ENCODE measurements around the genes CIAPIN1, ADGRG3 and TEPP.

DNA sequence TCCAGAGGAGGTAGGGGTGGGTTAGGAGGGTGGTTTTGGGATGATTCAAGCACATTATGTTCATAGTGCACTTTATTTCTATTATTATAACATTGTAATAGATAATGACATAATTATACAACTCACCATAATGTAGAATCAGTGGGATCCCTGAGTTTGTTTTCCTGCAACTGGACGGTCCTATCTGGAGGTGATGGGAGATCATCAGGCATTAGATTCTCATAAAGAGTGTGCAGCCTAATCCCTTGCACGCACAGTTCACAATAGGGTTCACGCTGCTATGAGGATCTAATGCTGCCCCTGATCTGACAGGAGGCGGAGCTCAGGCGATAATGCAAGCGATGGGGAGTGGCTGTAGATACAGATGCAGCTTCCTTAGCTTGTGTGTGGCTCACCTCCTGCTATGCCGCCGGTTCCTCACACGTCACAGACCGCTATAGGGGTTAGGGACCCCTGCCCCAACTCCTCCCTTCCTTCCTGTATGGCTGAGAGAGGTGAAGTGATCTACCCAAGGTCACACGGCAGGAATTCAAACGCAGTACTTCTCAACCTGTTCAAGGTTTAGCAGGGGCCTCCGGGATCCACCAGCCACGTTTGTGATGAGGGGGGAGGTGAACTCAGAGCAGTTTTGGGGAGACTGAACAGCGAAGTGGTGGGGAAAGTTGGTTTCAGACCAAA is 13.3 kb upstream of the PLLP start:
- PRO-cap = no peak
- RAMPAGE, long total RNA = no peak

DNA sequence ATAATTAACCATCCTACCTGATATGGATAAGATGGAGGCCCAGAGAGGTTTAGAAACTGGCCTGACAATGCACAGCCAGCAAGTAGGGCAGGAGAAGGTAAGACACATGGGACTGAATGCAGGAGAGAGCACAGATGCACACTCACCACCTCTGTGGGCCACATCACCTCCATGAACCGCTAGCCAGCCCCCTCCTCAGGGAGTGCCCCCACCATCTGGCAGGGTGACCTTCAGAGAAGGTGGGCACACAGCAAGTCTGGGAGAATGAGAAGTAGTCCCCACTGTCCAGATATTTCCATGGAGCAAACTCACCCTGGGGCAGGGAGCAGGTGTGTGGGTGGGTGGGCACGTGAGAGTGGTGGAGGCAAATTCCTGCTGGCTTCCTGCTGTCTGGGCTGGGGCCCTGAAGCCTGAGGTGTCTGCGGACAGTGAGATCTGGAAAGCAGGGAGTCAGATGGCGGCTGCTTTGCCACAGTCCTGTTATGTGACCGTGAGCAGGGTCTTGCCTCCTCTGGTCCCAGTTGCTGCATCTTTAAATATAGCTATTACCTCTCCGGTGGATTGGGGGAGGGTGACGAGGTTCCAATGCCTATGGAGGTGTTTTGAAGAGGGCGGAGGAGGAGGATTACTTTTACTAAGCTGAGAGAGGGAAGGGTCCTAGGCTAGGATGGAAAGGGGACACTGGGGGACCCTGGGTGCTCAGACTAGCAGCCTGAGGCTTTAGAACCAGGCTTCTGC is 1.2 kb downstream of the CX3CL1 start:
- PRO-cap = no peak
- RAMPAGE, long total RNA = no peak

- PRO-cap = no peak
- RAMPAGE, long total RNA = no peak
Measured at GRCh38 chr16:57416918-57417445, 12.4 kb downstream of the CCL17 start.

- PRO-cap = no peak
- RAMPAGE, long total RNA = start-site peak on the minus strand at chr16:57447377-57447412, 527 and 473 reads in 2 replicates; start-site peak on the plus strand at chr16:57447479-57447501, 356 and 329 reads in 2 replicates
Measured at GRCh38 chr16:57446425-57447614, at the start of gene CIAPIN1. CIAPIN1 (minus strand) TSS chr16:57447385.

DNA sequence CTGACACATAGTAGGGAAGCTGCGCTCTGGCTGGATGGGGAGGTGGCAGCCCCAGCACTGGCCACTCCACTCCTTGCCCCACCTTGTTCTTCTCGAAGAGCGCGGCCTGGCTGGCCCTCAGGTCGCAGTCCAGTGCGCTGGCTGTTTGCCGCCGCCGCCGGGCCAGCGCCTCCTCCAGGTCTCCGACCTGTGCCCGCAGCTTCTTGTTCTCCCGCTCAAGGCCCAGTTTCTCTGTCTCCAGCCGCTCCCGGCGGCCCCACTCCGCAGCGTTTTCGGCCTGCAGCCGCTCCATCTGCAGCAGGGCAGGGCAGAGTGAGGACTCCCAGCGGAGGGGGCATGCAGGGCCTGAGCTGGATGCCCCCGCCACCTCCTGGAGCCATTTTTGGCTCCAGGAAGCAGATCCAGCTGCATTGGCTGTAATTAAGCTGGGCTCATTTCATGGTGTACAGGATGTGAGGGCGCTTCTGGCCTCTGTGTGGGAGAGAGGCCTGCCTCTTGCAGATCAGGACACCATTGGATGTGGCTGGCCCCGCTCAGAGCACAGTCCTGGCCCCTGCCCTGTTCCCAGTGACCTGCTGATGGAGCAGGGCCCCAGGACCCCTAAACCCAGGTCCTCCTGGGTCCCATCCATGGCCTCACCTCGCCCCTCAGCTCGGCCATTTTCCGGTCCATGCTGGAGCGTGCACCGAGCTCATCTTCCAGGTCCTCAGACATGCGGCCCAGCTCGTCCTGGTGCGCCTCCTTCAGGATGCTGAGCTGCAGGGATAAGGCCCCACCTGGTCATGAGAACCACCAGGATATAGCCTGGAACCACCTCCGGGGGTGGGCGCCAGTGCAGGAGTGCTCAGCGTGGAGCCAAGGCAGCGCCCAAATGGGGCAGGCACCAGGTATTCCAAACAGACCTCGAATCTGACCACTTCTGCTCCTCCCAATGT is 18.1 kb downstream of the CCDC102A start:
- PRO-cap = no peak
- RAMPAGE, long total RNA = no peak

DNA sequence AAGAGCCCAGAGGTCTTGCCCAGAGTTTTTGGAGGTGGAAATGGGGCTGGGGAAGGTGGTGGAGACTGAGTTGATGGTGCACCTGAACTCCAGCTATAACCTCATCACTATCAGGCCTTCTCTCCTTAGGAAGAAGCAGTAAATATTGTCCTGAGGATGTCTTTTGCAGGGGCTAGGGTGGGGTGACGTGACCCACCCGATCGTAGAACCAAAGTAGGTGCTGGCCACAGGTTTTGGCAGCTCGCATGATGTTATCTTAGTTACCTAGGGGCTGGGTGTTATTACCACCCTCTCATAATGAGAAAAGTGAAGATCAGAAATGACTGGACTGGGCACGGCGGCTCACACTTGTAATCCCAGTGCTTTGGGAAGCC is 1.6 kb upstream of the CCDC102A start:
- PRO-cap = no peak
- RAMPAGE, long total RNA = no peak

DNA sequence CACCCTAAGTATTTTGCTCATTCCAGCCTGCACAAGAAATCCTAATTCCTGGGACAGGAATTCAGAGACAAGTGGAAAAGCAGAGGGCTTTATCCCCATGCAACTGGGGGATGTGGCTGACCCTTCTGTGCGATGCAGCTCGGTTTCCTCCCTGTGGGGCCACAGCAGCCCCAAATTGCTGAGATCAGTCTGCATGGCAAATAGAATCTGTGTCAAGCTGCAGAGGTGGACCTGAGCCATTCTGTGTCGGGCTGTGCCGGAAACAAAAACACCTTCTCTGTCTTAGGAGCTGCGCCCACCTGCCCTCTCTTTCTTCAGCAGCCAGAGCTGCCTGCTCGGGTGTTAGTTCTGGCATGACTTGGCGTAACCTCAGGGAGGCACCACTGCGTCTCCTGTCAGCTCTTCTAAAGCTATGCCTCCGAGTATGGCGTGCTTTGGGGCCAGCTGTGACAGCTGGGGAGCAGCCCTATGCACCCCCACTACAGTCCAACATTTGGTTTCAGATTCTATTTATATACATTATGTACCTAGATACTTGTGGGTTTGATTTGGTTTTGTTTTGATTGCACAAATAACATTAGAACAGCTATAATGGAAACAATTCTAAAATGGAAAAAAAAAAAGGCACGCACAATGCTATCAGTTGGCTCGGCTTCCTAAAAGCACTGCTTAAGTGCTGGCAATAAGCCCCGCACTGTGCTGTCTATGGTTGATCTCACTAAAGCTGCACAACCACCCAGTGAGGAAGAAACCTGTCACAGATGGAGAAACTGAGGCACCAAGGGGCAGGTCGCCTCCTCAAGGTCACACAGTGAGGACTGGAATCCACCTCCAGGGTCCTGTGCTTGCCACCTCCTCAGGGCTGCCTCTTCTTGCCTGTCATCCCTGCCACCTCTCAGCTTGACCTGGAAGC is 18.8 kb upstream of the ADGRG1 start:
- PRO-cap = no peak
- RAMPAGE, long total RNA = no peak

DNA sequence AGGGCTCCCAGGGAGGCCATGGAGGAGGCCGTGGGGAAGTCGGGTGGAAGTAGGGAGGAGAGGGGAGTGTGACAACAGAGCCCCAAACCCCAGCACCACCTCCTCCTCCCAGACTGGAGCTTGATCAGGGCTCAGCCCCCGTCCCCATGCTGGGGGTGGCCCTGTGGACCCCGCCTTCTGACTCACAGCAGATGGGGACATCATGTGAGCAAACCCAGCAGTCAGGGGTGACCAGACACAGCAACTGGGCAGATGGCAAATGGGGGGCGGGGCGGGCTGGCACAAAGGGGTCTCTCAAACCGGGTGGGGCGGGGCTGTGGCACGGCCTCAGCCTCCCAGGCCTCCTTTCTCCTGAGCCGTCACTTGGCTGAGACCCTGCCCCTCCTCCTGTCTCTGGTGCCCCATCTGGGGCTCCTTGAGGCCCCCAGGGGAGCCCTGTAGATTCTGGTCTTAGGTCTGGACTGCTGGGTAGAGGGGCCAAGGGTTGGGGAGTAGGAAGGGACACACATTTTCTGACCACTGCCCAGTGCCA is 3.1 kb downstream of the ADGRG1 start:
- PRO-cap = no peak
- RAMPAGE, long total RNA = no peak

- PRO-cap = no peak
- RAMPAGE, long total RNA = no peak
Measured at GRCh38 chr16:57667949-57669100, at the start of gene ADGRG3. ADGRG3 (plus strand) TSS chr16:57668306.

DNA sequence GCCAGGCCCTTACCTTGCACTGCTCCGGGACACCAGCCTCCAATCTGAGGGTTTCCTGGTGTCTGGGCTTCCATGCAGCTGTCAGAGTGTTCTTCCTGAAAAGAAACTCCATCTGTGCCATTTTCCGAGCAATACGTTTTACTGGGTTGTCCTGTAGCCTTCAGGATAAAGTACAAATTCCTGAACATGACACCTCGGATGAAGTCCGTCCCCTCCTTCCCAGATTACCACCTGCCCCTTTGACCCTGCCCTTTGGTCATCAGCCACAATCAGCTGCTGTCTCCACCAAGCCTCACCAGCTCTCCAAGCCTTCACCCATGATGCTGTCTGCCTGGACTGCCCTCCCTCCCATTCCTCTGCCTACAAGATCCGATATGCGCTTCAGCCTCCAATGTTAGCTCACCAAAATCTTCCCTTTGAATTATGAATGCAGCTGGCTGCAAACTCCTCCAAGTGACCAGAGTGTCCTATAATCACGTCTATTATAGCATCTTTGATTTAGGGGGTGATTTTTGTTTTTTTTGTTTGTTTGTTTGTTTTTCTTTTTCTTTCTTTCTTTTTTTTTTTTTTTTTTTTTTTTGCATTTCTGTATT is 60.5 kb upstream of the KIFC3 start:
- PRO-cap = no peak
- RAMPAGE, long total RNA = no peak

DNA sequence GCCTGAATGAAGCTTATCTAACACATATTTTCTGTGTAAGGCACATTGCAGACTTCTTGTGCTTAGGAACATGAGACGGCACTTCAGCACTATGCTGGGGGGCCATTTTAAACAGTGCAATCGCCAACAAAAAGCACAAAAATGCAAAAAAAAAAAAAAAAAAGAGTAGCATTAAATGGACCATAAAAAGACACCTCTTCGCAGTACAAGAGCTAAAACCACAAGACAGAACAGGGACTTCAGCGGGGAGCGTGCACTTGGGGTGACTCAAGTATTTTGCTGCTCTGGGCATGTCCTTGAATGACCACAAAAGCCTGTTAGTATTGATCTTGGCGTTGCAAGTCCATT is 79.0 kb downstream of the CNGB1 start:
- PRO-cap = no peak
- RAMPAGE, long total RNA = no peak

DNA sequence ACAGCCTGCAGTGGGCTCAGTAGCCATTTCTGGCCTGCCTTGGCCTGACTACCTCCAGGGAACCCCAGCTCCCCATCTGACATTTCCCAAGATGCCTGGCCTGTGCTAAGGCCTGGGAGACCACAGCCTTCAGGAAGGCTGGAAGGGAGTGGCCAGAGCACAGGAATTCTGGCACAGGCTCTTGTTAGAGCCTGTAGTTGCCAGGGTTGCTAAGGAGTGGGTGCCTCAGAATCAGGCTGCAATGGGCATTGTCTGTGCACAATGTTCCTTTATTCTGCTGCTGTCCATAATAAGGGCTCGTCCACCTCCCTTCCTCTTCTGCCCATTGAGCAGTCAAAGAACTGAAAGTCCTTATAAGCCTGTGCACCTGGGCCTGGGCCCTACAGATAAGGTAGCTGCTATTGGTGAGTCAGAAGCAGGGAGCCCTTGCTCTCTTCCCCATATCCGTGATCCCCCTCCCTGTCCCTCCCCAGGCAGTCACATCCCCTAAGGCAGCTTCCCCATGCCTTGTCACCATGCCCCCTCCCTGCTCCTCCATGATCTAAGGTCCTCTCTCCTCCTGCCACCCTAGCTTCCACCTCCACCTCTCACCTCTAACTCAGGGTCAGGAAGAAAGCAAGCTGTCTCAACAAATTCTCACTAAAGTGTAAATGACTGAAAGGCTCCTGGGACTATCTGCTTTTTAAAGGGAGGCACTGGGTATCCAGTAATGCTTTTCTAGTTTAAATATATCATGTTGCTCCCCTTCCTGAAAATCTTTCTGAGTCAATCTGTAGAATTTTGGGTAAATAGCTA is at the start of gene TEPP:
Gene TEPP (plus strand): TSS at position 314 of the 795 bp plus-strand sequence.
- PRO-cap = no peak
- RAMPAGE, long total RNA = no peak

DNA sequence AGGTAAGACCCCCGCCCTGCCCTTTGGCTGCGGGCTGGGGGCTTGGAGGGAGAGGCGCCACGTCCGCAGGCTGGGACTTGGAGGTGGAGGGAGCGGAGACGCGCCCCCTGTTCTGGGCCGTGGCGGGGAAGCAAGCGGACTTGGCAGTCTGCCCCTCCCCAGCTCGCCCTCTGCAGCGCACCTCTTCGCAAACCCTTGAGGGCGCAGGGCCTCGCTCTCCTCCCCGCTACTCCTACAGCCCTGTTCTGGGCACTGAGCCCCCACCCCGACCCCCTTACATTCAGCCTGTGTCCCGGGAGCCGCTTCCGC is 911 bp downstream of the MMP15 start:
- PRO-cap = no peak
- RAMPAGE, long total RNA = no peak

DNA sequence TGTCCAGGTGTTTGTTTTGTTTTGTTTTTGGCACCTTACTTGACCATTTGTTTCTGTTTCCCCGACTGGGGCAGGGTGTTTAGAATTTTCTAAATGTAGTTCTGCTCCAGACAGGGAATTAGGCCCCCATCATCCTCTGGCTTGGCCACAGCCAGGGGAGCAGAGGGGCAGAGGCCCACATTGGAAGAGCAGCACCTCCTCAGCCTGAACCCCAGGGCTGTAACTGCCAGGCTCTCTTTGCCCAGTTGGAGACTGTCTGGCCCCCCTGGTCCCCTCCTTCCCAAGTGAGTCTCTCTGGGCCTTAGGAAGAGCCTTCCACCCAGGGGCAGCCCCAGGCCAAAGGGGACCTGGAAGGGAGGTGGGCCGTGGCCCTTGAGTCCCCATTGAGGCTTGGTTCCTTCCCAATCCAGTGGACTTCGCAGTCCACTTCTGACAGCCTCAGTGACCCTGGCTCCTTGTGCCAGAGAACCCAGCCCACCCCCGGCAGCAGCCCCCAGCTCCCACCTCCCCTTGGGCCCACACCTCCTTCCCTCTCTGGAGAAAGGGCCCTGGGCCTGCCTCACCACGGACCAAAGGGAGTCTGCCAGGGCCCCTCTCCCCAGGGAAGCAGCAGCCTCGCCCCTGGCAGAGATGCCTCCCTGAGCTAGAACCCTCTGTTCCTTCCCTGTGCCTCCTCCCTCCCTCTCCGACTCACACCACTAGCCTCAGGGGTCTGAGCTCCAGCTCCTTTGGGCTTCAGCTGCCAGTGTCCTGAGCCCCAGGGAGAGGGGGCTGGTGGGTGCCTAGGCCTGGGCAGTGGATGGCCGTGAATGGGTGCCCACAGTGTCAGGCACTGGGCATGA is 20.2 kb downstream of the MMP15 start:
- PRO-cap = no peak
- RAMPAGE, long total RNA = no peak

DNA sequence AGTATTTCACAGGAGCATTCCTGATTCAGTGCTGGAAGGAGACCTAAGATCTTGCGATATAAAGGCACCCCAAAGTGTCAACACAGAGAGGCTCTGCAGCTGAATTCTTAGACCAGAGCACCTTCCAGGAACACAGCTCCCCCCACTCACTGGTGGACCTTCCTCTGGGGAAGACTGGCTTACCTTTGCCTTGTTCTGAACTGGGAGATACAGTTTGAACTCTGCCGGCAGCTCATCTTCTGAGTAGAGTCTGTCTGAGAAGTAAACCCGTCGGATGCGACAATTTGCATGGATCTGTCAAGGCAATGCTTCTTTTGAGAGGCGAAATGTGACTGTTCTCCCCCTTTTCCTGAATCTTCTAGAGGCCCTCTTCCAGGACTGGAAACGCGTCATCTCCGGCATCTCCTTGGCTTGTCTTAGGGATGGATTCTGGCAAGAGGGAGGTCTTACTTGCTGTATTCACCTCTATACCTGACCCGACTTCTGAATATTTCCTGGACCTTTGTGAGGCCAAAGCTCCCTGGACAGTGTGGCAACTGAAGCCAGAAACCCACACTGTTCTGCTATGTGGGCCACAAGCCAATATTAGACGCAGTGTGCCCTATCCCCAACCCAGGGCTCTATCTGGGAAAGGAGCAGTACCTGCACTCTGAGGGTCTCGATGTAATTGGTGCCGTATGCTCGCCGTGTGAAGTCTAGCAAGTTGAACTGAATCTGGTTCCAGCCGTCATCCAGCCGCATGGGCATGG is 14.4 kb downstream of the CFAP20 start:
- PRO-cap = no peak
- RAMPAGE, long total RNA = no peak

GRCh38 chr16:58222471-58223166 is 24.7 kb upstream of the CSNK2A2 start:
- PRO-cap = no peak
- RAMPAGE, long total RNA = no peak

- PRO-cap = no peak
- RAMPAGE, long total RNA = no peak
Measured at GRCh38 chr16:58265416-58266066, 15.8 kb downstream of the CCDC113 start.

DNA sequence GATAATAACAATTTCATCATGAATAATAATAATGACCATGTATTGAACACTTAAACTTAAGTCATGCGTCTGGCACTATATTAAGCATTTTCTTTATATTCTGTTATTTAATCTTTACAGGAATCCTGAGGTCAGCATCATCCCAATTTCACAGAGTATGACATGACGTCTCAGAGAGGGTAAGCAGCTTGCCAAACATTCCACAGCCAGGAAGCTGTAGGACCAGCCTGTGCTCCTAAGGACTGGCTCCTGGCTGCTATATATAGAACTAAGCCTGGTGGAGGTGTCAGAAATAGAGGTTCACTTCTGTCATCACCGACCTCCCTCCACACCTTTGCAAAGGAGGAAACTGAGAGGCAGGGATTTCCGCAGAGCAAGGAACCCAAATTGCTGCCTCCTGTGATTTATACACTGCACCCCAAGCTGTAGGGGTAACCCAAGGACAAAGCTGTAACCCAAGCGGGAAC is 37.9 kb upstream of the NDRG4 start:
- PRO-cap = no peak
- RAMPAGE, long total RNA = no peak

DNA sequence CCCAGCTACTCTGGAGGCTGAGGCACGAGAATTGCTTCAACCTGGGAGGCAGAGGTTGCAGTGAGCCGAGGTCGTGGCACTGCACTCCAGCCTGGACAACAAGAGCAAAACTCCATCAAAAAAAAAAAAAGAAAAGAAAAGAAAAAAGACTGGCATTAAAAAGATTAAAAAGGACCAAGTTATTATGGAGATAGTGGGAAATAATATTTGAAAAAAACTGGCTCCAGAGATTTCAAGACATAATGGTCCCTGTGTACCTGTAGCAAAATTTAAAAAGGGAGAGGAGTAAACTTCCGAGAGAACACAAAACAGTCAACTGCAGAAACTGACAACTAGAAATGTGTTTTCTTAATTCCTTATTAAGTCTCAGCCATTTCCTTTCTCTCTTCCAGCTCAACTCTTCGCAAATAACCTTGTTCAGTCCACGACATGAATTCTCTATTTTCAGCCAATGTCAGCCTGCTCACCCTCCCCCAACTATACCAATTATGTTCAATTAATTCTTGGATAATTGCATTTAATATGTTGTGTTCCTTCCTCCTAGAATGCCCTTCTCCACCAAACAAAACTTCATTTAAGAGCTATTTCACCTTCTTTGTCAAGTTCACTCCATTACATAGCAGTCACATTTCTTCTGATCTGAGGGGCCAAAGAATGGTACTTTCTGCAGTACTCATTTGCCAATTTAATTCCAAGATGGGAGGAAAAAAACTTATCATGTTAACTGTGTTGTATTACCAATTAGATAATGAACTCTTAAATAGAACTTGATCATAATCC is 15.5 kb downstream of the SETD6 start:
- PRO-cap = no peak
- RAMPAGE, long total RNA = no peak

DNA sequence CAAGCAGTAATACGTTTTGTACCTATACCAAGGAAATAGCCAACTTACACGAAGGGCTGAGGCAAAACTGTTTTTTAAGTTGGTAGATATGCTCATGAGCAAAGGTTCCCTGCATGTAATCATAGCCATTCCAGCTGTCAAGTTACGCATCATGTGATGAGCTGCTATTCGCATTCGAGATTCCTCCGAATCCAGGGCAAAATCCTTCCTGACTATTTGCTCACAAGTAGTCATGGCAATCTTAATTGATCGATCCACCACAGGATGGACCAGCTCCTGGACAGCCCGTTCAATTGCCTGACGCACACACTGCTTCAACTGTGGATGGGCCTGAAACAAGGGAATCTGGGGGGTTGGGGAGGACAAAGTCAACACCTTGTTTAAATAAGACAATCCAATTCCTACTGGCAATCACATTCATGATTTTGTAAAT is 28.3 kb downstream of the SETD6 start:
- PRO-cap = no peak
- RAMPAGE, long total RNA = no peak

Data from spinal cord (tissue), 3 donors.